ENCODE measurements around a stretch of chr5.

- RRBS, result 41% methylated on average over 3 of the region's 6 CpGs
Measured at GRCh38 chr5:172438157-172438703, 16.1 kb downstream of the SH3PXD2B start.

GRCh38 chr5:172486278-172486926, 32.1 kb upstream of the SH3PXD2B start:
- RRBS, result no CpG with 5 or more reads among the region's 14 CpGs

GRCh38 chr5:172597481-172598642, 43.2 kb upstream of the NEURL1B start:
- RRBS, result no CpG with 5 or more reads among the region's 34 CpGs

DNA sequence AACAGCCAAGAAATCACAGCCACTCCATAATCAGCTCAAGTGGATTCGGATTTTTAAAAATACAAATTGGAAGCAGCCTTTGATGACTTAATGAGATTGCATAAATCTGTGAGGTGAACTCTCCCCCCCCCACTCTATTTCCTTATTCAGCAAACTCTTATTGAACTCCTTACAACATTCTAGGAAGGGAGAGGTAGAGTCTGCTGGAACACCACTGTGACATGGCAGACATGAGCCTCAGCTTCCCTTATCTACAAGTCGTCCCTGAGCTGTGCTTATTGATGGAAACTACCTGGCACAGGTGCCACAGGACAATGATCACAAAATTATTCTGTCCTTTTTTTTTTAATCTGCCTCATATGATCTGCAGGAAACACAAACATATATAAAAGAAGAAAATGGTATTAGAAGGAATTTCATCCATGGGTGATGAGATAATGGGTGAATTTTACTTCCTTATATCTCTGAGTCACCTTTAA, 31.4 kb downstream of the NEURL1B start:
- RRBS, result no CpG with 5 or more reads among the region's 2 CpGs

- RRBS, result no CpG with 5 or more reads among the region's 2 CpGs
Measured at GRCh38 chr5:172692898-172693431, 51.9 kb downstream of the NEURL1B start.

DNA sequence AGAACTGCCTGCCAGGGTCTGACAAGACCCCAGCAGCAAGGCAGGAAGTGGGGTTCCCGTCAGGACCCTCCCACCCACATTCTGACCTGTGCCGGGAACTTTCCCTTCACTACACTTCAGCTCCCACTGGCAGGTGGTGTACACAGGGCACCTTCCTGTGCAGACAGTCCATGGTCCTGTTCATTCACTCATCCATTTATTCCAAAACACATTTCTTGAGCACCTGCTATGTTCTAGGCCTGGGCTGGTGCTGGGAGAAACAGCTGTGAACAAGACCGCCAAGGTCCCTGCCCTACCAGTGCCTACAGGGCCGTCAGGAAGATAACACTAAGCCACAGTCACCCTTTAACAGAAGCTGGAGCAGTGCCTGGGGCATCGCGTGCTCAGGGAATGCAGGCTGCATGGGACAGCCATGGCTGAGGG, 19.3 kb downstream of the DUSP1 start:
- RRBS, result no CpG with 5 or more reads among the region's 6 CpGs

GRCh38 chr5:172763657-172763965, 7.4 kb downstream of the DUSP1 start:
- RRBS, result no CpG with 5 or more reads among the region's 4 CpGs

DNA sequence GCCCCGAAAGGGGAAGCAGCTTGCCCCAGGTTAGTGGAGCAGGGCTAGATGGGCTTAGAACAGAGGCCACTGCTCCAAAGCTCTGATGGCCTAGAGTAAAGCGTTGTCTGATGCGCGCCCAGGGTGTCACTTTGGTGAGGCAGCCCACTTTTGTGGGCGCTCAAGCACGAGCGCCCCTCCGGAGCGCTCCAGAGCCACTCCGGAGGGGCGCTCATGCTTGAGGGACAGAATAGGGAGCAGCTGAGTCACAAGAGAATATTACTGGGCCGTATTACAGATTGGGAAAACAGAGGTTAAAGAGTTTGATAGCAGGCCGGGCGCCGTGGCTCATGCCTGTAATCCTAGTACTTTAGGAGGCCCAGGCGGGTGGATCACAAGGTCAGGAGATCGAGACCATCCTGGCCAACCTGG, 7.0 kb downstream of the DUSP1 start:
- RRBS, result no CpG with 5 or more reads among the region's 17 CpGs

DNA sequence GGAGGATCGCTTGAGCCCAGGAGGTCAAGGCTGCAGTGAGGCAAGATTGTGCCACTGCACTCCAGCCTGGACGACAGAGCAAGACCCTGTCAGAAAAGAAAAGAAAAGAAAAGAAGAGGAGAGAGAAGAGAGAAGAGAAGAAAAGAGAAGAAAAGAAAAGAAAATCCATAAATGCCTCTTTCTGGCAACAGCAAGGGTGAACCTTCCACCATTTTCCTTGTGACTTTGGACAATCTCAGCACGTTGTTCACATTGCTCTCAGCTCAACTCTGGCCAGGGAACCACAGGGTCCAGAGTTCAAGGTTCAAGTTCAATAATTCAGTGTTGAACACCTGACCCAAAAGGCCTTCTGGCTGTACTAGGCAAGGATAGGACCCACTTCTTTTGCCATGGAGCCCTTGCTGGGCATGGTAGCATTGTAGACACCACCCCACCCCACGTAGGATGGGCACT, 14.6 kb upstream of the DUSP1 start:
- RRBS, result no CpG with 5 or more reads among the region's 4 CpGs

GRCh38 chr5:172790964-172791650, 20.1 kb upstream of the DUSP1 start:
- RRBS, result no CpG with 5 or more reads among the region's 7 CpGs

GRCh38 chr5:172835976-172836505, 2.0 kb downstream of the ERGIC1 start:
- RRBS, result no CpG with 5 or more reads among the region's 7 CpGs

DNA sequence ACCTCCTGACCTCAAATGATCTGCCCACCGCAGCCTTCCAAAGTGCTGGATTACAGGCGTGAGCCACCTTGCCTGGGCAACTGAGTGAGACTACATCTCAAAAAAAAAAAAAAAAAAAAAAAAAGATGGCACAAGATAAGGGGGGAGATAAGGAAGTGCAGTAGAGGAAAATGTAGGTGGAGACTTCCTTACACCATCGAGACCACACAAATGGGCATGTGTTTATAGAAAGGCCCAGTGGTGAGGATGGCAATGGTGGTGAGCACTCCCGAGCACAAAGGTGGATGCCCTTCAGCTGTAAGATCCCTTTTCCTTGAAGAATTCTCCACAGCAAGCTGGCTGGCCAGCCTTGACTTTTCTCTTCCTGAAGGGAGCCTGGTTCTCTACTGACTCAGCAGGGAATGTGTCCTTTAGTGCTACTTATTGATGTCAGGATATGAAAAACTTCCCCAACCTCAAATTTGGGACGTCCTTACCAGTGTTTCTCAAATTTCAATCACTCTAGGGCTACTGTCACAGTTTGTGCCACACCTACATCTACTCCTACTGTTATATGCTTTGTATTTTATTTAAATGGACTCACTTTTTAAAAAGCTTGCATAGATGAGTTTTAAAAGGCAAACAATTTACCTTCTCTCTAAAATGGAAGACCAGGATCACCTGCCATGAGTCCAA, 28.3 kb downstream of the ERGIC1 start:
- RRBS, result no CpG with 5 or more reads among the region's 5 CpGs

GRCh38 chr5:172878592-172879586, 44.8 kb downstream of the ERGIC1 start:
- RRBS, result no CpG with 5 or more reads among the region's 26 CpGs

DNA sequence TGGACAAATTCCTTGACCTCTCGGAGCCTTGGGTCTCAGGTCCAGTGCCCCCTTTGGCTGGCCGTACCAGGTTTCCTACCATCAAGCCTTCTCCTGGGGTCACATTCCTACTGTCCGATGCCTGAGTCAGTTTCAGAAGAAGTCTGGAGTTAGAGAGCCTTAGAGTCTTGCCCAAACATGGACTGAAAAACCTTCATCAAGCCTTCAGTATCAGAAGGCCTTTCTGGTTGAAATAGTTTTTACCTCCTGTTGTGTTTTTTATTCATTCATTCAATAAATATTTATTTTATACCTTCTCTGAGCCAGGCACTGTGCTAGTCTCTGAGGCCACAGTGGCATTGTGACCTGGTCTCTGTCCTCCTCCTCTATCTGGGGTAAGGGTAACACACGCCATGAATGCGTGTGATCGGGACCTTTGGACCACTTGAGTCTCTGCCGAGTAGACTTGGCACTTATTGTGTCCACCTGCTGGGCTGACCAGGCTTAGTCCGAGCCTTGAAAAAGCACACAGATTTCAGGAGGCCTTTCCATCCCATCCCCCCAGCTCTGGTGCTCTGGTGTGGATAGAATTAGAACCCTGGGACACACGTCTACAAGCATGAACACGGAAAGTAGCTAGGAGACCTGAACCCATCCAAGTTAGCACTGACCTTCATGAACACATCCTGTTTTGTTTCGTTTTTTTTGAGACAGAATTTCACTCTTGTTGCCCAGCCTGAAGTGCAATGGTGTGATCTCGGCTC, 58.6 kb downstream of the ERGIC1 start:
- RRBS, result no CpG with 5 or more reads among the region's 12 CpGs

DNA sequence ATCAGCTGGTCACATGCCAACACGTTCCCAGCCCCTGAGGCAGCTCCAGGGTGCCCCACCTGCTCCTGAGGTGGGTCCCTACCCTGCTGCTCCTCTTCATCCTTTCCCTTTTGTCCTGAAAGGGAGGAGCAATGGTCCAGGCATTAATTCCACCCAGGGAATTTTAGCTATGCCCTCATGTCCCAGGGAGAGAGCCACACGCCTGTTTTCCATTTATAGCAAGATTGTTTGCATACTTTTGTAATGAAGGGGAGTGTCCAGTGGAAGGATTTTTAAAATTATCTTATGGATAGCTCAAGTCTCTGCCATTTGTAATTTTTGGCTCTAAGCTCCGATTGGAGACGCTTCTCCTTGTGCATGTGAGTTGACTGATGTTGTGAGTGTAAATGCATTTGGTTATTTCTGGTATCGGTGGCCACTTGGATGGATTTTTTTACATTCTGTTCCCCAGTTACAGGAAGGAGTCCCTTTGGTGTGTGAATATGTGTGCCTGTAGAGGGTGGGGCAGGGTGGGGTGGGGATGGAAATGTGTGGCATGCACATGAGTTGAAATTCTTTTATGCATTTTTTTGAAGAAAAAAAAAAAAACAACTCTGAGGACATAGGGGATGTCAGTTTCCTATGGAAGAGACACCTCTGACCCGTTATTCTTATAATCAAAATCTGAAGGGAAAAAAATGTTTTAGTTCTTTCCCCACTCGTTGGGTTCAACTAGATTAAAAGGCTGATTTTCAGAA, 7.1 kb upstream of the RPL26L1 start:
- RRBS, result no CpG with 5 or more reads among the region's 7 CpGs

DNA sequence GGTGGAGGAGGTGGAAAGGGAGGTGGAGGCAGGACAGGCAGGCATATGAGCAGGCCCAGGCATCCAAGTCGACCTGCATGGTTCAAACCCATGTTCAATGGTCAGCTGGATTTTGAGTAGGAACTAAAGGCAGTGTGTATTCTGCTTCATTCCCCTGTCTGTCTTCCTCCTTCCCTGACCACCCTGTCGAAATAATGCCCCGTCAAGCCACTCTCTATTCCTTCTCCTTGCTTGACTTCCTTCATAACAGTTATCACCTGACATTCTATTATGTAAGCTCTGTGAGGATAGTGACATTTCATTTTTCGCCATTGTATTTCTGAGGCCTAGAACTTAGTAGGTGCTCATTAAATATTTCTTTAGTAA, 34.8 kb downstream of the ATP6V0E1 start:
- RRBS, result no CpG with 5 or more reads among the region's 4 CpGs

DNA sequence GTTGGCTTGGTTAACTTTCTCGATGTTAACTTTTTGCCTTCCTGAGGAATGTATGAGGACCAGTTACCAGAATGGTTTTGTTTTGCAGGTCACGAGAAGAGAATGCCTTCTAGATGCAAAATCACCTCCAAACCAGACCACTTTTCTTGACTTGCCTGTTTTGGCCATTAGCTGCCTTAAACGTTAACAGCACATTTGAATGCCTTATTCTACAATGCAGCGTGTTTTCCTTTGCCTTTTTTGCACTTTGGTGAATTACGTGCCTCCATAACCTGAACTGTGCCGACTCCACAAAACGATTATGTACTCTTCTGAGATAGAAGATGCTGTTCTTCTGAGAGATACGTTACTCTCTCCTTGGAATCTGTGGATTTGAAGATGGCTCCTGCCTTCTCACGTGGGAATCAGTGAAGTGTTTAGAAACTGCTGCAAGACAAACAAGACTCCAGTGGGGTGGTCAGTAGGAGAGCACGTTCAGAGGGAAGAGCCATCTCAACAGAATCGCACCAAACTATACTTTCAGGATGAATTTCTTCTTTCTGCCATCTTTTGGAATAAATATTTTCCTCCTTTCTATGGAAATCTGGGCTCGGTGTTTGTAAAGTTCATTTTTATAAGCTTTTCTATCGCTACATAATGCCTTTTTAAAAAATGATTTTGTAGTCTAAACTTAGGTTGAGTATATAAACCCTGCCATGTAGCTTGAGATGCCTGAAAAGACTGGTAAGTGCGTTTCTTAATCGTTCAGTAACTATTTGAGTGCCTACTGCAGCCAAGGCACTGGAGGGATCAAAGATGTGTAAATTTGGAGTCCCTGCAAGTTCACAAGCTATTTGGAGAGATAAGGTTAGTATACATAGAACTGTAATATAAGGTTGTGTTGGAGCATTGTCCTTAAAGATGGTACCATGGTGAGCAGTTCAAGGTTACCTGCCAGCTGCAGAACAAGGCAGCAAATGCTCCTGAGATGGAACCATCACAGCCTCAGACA, 21.5 kb upstream of the CREBRF start:
- RRBS, result no CpG with 5 or more reads among the region's 15 CpGs

DNA sequence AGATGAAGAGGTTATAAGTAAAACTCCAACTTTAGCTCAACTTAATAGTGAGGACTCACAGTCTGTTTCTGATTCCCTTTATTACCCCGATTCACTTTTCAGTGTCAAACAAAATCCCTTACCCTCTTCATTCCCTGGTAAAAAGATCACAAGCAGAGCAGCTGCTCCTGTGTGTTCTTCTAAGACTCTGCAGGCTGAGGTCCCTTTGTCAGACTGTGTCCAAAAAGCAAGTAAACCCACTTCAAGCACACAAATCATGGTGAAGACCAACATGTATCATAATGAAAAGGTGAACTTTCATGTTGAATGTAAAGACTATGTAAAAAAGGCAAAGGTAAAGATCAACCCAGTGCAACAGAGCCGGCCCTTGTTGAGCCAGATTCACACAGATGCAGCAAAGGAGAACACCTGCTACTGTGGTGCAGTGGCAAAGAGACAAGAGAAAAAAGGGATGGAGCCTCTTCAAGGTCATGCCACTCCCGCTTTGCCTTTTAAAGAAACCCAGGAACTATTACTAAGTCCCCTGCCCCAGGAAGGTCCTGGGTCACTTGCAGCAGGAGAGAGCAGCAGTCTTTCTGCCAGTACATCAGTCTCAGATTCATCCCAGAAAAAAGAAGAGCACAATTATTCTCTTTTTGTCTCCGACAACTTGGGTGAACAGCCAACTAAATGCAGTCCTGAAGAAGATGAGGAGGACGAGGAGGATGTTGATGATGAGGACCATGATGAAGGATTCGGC, 34.6 kb downstream of the CREBRF start:
- RRBS, result no CpG with 5 or more reads among the region's 6 CpGs

DNA sequence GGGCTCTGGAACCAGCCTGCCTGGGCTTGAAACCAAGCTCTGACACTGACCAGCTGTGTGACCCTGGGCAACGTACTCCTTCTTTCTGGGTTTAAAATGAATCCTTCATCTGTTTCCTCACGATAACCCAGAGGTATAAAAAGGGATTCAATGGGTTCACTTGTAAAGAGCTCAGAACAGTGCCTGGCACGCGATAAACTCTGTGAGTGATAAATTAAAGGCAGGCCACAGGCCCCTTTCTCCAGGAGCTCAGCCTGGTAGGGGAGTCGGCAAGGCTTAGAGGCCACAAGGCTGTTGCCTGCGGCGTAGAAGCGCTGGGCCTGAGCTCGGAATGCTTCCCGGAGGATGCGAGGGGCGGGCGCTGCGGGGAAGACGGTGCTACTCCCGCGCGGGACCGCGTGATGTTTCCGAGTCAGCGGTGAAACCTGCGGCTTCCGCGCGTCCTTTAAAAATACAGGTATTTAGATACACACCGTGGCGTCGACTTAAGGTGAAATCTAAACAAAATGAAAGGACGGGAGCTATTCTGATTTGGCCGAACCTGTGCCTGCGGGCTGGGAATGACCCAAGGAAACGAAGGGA, 6.4 kb downstream of the NKX2-5 start:
- RRBS, result no CpG with 5 or more reads among the region's 33 CpGs

- RRBS, result 79% methylated on average over 2 of the region's 12 CpGs
Measured at GRCh38 chr5:173235901-173236486, 988 bp upstream of the NKX2-5 start.

Data from GM06990 (cell line).